ENCODE measurements around a stretch of chr11.

DNA sequence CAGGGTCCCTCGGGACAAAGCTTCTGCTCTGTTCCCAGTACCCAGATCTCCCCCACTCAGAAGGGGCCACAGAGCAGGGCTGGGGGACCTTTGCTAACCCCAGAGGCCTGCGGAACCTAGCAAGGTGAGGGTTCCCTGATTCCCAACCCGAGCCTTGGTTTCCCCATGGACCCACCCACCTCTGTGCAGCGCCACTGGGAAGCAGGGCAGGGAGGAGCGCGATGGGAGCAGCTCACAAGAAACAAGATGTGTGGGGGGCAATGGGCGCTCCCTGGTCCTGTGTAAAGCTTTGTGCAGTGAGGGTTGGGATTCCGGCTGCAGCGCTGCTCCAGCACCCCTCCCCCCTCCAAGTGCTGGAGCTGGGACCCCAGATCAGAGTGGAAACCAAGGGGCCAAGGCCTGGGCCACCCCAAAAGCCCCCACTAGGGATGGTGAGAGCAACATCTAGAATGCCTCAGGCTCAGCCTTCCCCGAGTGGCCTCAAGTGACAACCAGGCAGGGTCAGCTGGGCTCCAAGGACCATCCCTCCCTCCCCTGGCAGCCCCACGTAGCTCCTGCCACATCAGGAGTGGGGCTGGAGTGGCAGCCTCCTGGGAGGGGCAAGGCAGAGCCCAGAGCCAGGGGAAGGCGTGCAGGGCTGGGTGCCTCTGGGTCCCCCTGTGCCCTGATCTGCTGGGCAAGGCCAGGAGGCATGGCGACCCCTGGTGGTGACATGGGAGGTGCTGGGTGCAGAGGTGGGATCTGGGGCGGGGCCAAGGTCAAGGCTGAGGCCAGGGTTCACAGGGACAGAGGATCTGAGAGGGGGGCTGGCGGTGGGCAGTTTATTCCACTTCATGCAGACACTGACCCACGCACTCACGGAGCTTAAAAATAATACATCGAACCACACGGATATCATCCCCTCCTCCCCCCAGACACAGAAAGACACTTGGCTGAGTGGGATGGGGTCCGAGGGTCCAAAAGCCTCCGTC is 15.6 kb upstream of the EHD1 start:
- PRO-cap, result no peak
- RAMPAGE, long total RNA, 2 experiments, result no peak in any of the 2 experiments

DNA sequence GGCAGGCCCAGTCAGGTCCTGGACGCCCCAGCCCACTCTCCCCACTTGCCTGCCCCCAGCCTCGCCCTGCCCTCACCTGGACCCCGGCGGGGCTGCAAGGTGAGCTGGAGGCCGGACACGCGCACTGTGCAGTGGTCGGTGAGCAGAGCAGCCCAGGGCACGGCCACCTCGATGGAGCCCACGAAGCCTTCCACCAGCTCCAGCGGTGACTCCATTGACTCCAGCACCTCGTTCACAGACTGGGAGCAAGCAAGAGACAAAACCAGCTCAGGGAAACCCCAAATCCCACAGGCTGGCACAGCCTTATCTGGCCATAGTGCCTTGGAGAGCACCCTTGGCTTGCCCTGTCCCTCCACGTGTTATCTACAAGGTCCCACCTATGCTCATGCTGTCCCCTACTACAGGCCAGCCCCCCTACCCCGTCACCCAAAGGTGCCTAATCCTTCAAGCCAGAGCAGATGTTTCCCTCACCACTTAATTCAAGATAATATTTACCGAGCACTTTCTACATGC is 2.7 kb downstream of the ATG2A start:
- PRO-cap, result no peak
- RAMPAGE, long total RNA, 2 experiments, result no peak in any of the 2 experiments

- PRO-cap, result no peak
- RAMPAGE, long total RNA, 2 experiments, result no peak in any of the 2 experiments
These were observed 2.2 kb downstream of the PPP2R5B start for GRCh38 chr11:64926550-64927172.

DNA sequence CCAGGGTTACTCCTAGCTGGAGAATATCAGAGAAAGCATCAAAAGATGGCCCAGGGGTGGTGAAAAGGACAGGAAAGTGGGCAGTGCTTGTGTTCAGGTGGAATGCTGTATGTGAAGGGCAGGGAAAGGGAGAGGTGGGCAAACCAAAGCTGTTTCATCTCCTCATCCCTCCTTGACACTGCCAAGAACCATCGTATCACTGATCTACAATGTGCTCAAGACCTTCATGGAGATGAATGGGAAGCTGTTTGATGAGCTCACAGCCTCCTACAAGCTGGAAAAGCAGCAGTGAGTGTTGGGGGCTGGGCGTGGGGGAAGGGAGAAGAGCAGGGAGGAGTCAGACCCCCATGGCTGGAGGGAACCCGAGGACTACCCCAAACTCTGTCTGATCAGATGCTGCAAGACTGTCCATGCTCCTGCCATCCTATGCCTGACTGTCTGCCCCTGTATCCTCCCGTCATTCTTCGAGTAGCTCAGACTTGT is 2.7 kb downstream of the GPHA2 start:
- PRO-cap, result no peak
- RAMPAGE, long total RNA, 2 experiments, result no peak in any of the 2 experiments

- PRO-cap, result no peak
- RAMPAGE, long total RNA, 2 experiments, result no peak in any of the 2 experiments
These were observed 4.5 kb downstream of the MRPL49 start for GRCh38 chr11:65126363-65127185.

DNA sequence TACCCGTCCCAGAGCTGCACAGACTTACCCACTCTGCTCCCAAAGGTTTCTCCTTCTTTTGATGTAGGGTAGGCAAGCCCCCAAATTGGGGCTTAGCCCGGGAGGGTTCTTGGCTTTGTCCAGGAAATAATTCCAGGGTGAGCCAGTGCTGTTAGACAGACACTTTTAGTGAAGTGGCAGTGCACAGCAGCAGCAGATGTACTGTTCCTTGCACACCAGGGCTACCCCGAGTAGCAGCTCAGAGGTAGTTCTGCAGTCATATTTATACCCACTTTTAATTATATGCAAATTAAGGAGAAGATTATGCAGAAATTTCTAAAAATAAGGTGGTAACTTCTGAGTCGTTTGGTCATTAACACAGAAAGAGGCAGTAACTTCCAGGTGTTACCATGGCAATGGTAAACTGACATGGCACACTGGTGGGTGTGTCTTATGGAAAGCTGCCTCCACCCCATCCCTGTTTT is 12.2 kb upstream of the SYVN1 start:
- PRO-cap, result no peak
- RAMPAGE, long total RNA, 2 experiments, result no peak in any of the 2 experiments

DNA sequence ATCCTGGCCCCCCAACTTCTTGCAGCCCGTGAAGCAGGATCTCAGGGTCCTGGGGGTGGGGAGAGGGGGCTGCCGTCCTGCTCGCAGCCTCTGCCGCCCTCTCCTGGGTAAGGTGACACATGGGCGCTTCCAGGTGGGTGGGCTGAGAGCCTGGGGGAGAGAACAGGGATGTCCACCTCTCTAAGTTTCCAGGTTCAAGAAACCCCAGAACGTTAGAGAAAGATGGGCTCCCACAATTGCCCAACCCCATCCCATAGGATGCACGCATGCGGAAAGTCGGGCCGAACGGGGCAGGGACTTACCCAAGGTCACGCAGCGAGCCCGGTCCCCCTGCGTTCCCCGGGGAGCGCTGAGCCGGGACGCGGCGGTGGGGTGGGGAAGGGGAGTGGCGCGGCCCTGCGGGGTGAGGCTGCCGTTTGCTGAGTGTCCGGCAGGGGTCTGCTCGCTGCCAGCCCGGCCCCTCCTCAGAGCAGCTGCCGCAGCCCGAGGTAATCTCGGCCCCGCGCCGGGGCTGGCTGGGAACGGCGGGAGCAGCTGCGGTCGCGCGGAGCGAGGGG is 727 bp upstream of the CAPN1 start:
- PRO-cap, result no peak
- RAMPAGE, long total RNA, 2 experiments, result no peak in any of the 2 experiments

DNA sequence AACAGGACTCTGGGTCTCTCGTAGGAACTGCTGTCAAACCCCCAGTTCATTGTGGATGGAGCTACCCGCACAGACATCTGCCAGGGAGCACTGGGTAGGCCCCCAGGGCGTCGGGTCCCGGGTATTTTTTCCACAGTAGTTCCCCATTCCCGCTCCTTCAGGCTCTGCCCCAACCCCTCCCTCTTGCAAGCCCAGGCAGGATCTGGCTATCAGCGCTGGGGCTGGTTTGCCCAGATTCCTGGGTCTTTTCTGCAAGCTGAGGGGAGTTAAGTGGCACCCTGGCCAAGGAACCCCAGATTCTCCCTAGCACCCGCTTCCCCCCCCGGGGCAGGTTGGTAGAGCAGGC is 1.3 kb downstream of the CAPN1 start:
- PRO-cap, result unidirectional peak, minus-strand start at position 166 of the sequence
- RAMPAGE, long total RNA, 2 experiments, result no peak in any of the 2 experiments

DNA sequence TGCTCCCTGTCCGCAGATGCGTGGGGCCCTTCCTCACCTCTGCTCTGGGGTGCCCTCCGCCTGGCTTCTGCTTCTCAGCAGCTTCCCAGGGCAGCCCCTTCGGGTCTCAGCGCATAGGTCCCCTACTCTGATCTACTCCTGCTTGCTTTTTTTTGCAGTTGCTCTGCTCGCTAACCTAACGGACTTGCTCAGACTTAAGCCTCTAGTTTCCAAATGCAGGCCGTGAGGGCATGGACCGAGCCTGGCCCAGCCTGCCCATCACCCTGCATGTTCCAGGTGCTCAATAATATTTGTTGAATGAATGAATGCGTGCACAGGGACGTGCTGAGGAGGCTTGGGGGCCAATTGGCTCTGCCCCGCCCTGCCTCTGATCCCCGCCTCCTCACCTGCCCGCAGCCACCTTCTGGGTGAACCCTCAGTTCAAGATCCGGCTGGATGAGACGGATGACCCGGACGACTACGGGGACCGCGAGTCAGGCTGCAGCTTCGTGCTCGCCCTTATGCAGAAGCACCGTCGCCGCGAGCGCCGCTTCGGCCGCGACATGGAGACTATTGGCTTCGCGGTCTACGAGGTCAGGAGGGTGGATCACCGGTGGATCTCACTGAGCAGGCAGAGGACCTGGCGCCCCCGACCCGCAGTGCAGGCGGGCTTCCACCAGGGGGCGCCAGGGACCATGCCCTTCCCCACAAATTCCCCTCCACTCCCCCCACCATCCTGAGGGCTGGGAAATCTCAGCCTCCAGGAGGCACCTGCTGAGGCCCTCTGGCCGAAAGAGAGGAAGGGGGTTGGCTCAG is 22.8 kb downstream of the CAPN1 start:
- PRO-cap, result no peak
- RAMPAGE, long total RNA, 2 experiments, result no peak in any of the 2 experiments

DNA sequence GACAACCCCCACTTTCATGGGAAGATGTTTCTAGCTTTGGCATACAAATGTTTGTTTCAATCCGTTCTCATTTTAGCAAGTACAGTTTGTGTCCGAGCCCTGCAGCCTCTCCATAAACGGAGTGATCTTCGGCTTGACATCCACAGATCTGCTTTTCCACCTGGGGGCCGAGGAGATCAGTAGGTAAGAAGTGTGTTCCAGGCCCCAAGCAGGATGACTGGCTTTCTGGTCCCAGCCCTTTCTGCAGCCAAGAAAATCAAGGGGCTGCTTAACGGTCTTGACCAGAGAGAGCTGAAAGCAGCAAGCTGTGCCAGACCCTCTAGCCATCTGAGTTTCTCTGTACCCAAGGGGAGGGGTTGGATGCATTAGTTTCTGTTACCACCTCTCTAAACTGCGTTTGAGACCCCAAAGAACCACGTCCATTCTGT is 20.2 kb upstream of the CDC42EP2 start:
- PRO-cap, result no peak
- RAMPAGE, long total RNA, 2 experiments, result no peak in any of the 2 experiments

DNA sequence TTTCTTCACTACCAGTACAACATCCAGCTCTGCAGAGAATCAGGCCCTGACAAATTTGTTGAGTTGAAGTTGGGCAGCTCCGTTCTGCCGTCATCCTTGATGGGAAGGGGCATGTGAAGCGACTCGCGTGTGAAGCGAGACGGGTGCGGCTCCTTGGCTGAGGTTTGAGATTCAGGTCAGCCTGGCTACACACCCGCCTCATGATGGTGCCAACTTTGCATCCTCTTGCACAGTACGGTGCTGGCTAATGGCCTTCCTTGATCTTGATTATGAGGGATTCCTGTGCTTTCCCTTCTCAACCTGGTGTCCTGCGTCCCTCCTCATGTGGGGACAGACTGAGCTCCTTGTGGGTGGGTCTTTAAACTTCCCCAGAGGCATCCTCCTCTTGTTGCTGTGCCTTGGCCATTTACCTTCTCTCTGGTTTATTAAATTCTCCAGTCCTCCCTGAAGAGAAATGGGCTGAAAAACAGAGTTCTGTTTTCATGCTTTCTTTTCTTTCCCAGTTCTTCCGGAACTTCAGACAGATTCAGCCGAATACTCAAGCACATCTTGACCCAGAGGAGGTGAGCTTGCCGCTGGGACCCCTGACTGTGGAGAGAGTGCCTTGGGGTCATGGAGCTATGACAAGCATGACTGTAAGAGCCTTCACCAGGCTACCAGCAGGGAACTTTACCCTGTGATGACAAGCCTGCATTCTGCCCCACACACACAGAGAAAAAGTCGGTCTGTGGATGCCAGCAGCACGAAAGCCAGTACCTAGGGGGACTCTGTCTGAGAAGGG is 19.4 kb upstream of the CDC42EP2 start:
- PRO-cap, result no peak
- RAMPAGE, long total RNA, 2 experiments, result no peak in any of the 2 experiments

- PRO-cap, result no peak
- RAMPAGE, long total RNA, 2 experiments, result no peak in any of the 2 experiments
These were observed 10.1 kb upstream of the CDC42EP2 start for GRCh38 chr11:65304476-65305088.

DNA sequence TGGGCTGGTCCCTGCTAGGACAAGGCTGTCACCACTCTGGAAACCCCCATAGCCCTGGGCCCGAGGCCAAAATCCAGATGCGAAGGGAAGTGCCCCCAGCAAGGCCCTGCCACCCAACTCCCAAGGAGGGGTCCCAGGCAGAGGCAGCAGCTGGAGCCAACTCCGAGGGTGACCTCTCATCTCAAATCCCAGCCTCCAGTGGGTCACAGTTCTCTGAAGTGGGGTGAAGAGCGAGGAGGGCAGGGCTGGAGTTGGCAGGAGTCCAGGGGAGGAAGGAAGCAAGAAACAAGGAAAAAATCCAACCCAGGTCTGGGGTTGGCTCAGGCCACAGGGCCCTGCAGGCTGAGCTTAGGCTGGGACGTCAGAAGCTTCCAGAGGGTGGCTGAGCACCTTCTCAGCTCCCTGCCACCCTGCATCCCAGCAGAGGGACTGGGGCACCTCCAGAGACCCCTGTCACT is 6.2 kb upstream of the CDC42EP2 start:
- PRO-cap, result no peak
- RAMPAGE, long total RNA, 2 experiments, result no peak in any of the 2 experiments

DNA sequence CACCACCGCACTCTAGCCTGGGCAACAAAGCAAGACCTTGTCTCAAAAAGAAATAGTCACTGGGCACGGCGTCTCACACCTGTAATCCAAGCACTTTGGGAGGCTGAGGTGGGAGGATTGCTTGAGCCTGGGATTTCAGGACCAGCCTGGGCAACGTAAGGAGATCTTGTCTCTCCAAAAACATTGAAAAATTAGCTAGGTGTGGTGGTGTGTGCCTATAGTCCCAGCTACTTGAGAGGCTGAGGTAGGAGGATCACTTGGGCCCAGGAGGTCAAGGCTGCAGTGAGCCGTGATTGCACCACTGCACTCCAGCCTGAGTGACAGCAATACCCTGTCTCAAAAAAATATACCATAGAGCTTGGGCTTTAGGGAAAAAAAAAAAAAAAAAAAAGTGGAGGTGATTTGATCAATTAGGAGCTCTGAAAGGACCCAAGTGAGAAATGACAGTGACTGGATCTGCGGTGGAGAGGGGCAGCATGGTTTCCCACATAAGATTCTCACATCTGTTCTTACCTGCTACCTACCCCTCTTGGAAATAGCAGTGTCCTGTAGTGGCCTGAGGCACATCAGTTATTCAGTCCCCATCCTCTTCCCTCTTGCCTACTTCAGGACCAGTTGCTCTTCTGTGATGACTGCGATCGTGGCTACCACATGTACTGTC is 6.2 kb upstream of the TIGD3 start:
- PRO-cap, result no peak
- RAMPAGE, long total RNA, 2 experiments, result no peak in any of the 2 experiments

DNA sequence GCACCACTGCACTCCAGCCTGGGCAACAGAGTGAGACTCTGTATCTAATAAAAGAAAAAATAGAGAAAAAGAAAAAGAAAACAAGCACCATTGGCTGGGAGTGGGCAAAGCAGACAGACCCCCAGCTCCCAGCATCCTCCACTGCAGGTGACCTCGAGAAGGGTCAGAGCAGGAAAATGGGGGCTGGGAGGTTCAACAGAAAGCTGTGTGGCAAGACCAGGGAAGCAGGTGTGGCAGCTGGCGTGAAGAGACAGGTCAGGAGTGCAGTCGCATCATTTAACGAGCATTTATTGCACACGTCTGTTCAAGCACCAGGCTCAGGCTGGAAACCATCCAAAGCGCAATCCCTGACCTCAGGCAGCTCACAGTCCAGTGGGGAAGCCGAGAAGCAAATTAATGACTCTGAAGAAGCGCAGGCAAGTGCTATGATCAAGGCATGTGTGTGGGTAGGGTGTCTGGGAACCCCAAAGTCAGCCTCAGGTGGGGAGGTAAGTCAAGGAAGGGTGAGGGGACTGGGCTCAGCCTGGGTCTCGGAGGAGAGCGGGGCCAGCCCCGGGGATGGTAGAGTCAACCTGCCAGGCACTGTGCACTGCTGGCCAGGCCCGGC is 7.4 kb downstream of the SLC25A45 start:
- PRO-cap, result no peak
- RAMPAGE, long total RNA, 2 experiments, result no peak in any of the 2 experiments

- PRO-cap, result bidirectional peak, plus-strand start at chr11:65381928, minus-strand start at chr11:65381814
- RAMPAGE, long total RNA, 2 experiments, result no peak in any of the 2 experiments
These were observed 751 bp downstream of the SLC25A45 start for GRCh38 chr11:65381739-65382051.

- PRO-cap, result no peak
- RAMPAGE, long total RNA, 2 experiments, result no peak in any of the 2 experiments
These were observed 10.7 kb downstream of the FRMD8 start for GRCh38 chr11:65397061-65397679.

GRCh38 chr11:65423522-65423667 is 37.0 kb downstream of the FRMD8 start:
- PRO-cap, result no peak
- RAMPAGE, long total RNA, 2 experiments, result no peak in any of the 2 experiments

- PRO-cap, result bidirectional peak, plus-strand start at chr11:65427240, minus-strand start at chr11:65427201
- RAMPAGE, long total RNA, 2 experiments, result start-site peak on the plus strand in 1 of 2 experiments, at chr11:65426936-65427244 at its widest, 968 reads per replicate
These were observed 40.7 kb downstream of the FRMD8 start for GRCh38 chr11:65426998-65427629.

DNA sequence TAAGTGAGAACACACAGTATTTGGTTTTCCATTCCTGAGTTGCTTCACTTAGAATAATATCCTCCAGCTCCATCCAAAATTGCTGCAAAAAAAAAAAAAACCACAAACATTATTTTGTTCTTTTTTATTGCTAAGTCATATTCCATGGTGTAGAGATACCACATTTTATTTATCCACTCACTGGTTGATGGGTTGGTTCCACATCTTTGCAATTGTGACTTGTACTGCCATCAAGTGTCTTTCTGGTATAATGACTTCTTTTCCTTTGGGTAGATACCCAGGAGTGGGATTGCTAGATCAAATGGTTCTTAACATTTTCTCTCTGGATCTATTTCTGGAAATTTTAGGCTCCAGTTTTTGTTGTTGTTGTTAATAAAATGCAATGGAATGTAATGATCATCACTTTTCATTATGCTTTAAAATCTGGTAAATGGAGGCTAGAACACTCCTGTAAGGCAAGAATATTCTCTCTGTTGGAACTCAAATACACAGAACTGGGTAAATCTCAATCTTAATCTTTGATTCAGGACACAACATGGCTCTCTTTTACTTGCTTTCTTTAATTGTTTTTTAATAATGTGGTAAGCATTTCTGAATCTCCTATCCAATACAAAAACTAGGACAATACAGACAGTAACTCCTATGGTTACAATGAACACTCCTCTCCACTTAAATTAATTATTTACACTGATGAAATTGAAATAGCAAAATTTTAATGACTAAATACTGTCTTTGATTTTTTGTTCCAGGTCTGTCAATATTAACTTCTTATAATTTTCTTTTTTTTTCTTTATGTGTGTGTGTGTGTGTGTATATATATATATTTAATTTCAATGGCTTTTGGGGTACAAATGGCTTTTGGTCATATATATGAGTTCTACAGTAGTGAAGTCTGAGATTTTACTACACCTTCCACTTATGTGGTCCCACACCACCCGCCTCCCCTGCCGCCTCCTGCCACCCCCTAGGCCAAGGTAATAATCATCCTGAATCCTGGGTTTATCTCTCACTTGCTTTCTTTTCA is 46.8 kb downstream of the FRMD8 start:
- PRO-cap, result no peak
- RAMPAGE, long total RNA, 2 experiments, result no peak in any of the 2 experiments